CD14-positive monocyte (primary cell): ENCODE measurements around the gene CREG1.

GRCh38 chr1:164644576-164645738 lies 86.0 kb downstream of the PBX1 start:
- CAGE, long polyA plus RNA: no peak

- CAGE, long polyA plus RNA: no peak
Observed at GRCh38 chr1:164690057-164690604, 131.1 kb downstream of the PBX1 start.

GRCh38 chr1:164716841-164717635 lies 158.1 kb downstream of the PBX1 start:
- CAGE, long polyA plus RNA: no peak

DNA sequence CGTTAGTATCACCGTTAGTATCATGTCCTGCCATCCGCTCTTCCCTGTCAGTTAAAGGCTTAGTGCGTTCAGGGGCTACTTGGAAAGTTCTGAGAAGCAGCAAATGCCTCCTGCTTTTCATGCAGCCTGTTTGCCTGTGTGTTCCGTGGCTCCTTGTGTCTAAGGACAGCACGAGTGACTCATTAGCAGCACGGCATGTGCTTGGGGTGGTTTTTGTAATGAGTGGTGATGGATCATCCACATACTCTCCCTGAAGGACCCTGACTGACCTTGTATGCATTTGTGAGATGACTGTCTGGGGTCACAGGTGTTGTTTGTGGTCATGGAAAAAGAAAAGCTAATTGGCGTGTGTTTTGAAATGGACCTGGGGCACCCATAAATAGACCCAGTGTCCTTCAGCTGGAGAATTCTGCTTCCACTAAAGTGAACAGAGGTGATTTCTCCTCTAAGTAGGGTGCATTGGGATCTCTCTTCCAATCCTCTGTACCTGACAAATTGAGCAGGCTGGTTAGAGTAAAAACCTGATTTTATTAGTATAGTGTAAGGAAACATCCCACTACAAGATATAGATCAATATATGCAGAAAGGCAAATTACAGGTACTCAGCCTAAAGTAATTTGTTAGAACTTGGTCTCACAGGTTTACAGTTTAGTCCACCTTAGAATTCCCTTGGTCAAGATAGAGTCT lies 222.0 kb downstream of the PBX1 start:
- CAGE, long polyA plus RNA: no peak

- CAGE, long polyA plus RNA: no peak
Observed at GRCh38 chr1:164792390-164792855, 233.4 kb downstream of the PBX1 start.

GRCh38 chr1:164801135-164801474 lies 242.1 kb downstream of the PBX1 start:
- CAGE, long polyA plus RNA: no peak

GRCh38 chr1:165036410-165036702 lies 320.2 kb downstream of the LMX1A start:
- CAGE, long polyA plus RNA: no peak

GRCh38 chr1:165234969-165236317 lies 121.1 kb downstream of the LMX1A start:
- CAGE, long polyA plus RNA: no peak

DNA sequence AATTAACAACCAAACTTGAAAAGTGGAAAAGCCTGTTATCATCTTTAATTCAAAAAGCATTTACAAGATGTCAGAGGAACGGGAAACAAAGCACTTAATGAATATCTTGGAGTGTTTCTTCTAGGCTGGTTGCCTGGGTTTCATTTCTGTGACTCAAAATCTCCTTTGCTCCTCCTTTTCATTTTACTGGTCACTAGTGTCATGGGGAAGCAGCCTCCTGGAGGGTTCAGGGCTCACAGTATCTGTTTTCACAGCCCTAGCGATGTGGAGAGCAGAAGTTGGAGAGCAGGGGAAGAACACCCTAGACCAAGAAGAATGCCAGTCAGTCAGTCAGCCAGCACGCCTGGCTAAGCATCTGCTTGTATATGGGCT lies 8.0 kb downstream of the RXRG start:
- CAGE, long polyA plus RNA: no peak

DNA sequence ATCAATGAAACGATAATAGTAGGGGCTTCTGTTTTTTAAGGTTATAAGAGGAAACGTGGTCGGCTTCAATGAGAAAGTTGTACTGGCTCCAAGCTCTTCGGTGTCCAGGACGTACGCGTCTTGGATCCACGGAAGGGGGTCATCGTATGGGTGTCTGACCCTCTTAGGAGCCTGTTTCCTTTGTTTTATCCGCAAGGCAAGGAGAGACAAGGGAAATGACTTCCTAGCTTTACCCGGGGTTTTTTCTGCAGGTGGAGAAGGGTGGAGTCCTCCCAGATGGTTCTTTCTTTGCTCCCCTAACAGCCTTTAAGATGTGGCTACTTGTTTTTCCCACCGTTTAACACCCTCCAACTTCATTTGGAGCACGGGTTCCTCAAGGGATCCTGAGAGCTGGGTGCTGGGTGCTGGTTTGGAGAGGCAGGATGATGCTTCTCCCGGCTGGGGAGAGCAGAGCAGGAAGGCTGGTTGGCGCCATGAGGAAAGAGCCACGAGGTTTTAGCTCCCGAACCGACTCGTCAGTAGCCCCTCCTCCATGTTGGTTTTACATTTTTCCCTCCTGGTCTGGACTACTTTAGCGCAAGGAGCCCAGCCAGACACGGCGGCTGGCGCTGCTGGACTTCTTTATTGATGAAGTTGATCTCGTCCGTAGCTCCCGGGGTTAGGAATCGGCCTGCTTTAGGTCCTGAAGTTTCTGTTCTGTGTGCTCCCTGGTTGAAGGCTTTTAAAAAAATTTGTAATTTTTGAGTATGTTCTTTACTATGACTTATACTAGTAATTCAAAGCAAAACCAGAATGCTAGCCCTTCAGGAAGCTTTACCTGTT lies 1.3 kb downstream of the UCK2 start:
- CAGE, long polyA plus RNA: no peak

DNA sequence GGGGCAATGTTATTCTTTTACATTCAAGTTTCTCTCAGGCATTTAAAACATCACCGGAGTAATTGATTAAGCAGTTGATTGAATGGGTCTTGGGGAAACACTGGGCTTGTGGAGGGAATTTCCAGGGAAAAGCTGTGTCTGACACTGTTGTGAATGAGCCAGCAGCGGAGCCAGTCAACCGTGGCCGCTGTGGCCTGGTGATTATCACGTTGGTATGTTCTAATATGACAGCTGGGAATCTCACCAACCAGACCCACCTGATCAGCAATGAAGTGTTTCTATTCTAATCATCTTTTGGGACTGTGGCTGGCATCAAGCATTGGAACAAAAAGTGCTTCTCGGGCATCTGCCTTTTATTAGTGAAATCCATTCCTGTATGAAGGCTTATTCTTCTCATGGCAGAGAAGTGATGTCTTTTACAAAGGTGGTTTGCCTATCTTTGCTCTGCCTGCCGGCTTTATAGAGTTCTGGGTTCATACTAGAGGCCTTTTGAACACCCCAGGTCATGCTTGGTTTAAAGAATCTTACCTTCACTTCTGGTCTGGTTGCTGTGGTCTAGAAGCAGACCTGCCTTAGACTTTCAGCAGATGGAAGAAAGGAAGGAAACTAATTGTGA lies 141.1 kb upstream of the FAM78B start:
- CAGE, long polyA plus RNA: no peak

- CAGE, long polyA plus RNA: no peak
Observed at GRCh38 chr1:166489499-166490814, 323.2 kb upstream of the FAM78B start.

DNA sequence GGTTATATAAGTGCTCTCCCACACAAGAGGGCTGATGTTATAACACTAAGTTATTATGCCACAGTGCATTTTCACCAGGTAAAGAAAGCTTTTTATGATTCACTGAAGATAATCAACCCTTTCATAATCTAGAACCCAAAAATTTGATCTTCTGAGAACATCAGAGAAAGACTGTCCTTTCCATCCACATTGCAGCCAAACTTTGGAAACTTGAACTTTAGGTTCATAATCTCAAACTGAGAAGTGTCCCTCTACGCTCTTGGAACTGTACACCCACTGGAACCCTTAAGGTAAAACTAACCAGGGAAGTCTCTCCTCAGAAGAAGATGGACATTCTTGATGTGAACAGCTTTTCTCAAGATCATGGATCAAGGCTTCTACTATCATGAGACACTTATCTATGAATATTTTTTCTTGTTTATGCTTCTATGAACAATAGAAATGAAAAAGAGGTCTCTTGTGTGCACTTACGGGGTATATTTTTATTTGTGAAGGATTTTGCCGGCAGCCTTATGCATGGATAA lies 115.5 kb upstream of the POGK start:
- CAGE, long polyA plus RNA: no peak

DNA sequence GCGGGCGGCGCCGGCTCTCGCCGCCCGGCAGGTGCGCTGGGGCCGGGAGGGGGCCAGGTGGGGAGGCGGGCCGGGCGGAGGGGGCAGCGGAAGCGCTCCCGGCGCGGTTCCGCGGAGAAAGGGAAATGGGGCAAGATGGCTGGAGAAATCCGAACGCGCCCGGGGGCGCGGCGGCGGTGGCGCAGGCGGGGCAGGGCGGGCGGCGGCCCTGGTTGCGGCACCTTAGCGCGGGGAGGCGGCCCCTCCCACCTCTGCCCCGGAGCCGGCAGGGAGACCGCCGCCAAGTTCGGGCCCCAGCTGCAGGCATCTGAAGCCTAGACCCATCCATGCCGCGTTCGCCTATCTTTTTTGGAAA lies 441 bp downstream of the POGK start:
- CAGE, long polyA plus RNA: no peak

GRCh38 chr1:167261144-167261547 lies 40.5 kb downstream of the POU2F1 start:
- CAGE, long polyA plus RNA: no peak

DNA sequence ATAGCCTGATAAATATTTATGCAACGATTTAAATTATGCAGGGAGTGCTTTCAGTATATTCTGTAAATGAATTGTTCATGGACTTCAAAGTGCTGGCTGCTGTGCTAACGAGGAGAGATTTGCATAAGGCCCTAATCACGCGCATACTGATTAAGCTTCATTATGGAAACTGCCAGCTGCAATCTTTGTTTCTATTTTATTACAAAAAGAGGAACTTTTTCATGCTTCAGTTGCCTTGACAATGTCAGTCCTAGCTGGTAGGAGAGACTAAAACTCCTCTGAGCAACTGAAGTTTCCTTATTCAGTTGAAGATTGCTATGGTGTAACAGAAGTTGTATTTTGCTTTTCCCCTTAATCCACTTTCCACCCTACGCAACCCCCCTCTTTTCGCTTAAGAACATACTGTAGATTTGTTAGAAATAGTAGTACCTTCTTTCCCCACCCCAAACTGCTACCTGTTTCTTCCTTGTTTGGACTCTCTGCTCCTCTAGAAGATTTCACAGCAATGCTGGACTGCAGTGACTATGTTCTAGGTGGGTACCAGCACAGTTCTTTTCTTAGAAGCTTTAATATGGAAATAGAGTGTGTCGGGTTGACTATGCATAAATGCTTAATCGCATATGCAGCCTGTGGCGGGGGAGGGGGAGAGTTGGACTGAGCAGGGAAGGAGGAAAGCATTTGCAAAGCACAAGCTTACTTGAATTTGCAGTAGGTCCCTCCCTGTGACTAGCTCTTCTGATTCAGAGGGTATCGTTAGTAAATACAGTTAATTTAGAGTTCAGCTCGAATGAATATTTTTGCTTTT lies 108.3 kb downstream of the POU2F1 start:
- CAGE, long polyA plus RNA: no peak

DNA sequence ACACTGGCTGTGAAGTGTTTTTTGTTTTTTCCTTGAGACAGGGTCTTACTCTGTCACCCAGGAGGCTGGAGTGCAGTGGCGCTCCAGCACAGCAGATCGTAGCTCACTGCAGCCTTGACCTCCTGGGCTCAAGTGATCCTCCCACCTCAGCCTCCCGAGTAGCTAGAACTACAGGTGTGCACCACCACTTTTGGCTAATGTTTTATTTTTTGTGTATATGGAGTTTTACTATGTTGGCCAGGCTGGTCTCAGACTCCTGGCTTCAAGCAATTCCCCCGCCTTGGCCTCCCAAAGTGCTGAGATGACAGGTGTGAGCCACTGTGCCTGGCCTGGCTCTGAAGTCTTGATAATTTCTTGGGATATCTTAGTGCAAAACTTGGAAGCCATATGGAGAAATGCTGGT lies 40.8 kb downstream of the CD247 start:
- CAGE, long polyA plus RNA: no peak

DNA sequence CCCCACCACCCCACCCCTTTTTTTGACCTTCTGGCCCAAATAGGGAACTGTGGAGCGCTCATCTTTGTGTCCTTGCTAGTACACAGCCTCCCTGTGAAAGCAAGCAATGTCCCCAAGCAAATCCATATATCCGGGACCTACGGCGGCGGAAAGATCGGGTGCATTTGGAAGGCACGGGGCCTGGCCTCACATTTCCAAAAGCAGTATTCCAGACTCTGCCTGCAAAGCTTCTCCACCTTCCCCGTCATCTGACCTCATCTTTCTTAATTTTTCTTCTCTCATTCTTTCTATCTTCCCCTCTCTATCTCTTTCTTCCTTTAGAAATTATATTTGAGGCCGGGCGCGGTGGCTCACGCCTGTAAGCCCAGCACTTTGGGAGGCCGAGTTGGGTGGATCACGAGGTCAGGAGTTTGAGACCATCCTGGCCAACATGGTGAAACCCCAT lies 28.3 kb downstream of the CD247 start:
- CAGE, long polyA plus RNA: no peak

GRCh38 chr1:167509576-167510025 lies 8.7 kb downstream of the CD247 start:
- CAGE, long polyA plus RNA: no peak

DNA sequence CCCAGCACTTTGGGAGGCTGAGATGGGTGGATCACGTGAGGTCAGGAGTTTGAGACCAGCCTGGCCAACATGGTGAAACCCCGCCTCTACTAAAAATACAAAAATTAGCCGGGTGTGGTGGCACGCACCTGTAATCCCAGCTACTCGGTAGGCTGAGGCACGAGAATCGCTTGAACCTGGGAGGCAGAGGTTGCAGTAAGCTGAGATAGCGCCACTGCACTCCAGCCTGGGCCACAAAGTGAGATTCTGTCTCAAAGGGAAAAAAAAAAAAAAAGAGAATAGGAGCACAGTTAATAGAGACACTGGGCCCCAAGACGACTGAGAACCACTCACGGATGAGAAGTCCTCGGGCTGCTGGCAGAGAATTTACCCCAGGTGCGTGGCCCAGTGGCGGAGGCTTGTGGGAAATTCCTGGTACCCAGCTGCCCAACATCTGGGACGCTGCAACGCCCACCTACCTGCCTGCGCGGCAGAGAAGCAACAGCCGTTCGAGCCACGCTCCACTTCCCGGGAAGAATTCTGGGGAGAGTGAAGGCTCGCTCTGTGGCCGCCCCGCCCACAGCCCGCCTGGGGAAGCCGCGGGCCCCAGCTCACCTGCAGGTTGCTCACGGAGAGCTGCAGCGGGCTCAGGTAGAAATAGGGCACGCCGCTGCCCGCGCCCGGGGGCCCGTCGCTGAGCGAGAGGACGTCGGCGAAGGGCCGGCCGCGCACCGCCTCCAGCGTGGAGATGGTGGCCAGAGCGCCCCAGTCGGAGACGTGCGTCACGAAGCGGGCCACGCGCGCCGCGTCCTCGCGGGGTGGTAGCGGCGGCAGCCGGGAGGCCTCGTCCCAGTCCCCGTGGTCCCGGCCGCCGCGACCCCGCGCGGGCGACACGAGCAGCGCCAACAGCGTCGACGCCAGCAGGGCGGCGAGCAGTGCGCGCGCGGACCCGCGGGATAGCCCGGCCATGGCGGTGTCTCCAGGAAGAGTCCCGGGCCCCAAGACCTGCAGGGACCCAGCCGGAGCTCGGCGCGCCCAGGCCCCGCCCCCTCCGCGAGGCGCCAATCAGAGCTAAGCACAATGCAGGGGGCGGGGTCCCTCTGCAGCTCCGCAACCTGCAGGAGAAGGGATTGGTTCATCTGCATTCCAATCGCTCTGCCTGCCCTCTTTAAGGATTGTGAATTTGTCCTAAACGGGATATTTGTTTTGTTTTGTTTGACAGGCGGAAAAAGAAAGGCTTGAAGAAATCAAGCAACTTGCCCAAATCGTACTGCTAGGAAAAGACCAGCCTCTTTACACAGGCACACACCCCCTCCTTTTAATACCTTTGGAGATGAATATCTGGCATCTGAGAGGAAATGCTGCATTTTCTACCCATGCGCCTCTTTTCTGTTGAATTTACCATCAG lies at the start of gene CREG1:
TSS of gene CREG1 (minus strand) at position 969 of the 1,387 bp plus-strand sequence.
- CAGE, long polyA plus RNA: start-site peak on the minus strand centred at position 998 of the sequence, 65 bp wide, 132 and 84 reads in 2 replicates